Colon Carcinoma Metastatic in the Brain (tissue), 2 donors: ENCODE measurements around a stretch of chr2.

DNA sequence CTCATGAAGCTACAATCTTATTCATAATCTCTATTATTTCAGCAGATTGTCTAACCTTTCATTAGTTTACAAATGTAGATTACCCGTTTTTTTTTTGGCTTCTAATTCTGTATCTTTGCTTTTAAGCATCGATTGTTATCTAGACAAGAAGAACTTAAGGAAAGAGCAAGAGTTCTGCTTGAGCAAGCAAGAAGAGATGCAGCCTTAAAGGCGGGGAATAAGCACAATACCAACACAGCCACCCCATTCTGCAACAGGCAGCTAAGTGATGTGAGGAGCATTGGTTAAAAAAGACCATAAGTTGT, 95.3 kb upstream of the OTX1 start:
- PRO-cap, 2 experiments, result no peak in any of the 2 experiments

DNA sequence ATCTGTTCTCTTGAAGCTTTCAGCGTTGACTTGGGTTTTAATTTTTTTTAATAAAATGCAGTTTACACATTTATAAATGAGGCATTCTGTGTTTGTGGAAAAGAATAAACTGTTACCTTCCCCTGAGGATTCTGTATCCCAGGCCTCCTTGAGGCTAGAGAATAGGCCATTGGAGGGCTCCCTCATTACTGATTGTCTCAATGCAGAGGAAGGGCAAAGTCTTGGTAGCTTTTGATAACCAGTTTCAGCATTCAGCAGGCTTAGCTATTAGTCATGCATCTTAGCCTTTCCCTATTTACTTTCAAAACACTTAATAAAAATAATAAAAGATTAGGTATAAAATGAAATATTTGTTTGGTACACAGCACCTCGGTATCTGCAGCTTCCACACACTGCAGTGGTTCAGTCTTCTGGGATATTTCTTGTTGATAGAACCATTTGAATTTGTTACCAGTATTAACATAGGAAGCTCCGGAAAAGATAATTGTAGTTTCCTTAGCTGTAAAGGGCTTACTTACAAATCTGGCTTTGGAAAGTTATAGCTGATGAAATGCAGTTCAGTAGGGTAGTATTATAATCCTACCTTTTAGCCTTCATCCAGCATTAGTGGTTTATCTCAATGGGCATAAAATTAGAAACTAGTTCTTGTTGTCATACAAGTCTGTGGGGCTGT, 57.9 kb upstream of the OTX1 start:
- PRO-cap, 2 experiments, result no peak in any of the 2 experiments

DNA sequence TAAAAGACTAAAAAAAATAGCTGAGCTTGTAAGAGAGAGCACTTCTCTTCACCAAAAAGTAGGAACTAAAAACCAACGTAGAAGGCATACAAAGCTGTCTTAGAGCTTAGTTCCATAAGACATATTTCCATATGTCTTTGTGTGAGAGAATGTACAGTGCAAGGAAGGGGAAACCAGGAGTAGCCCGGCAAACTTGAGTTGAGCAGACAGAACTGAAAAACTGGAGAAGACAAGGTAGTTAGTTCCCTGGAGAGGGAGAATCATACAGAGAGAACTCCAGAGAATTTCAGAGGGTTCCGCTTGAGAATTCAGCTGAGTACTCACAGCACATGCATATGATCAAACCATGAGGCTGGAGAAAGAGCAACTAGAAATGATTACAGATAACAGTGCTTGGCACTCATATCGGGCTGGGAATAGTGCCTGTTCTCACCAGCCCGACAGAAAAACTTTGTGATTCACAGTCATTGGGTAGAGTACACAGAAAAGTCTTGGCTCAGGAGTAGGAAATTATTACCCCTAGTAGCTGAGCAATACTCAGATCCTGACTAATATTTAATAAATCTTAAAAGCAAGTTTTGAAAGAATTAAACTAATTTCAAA, 7.1 kb downstream of the WDPCP start:
- PRO-cap, 2 experiments, result no peak in any of the 2 experiments

DNA sequence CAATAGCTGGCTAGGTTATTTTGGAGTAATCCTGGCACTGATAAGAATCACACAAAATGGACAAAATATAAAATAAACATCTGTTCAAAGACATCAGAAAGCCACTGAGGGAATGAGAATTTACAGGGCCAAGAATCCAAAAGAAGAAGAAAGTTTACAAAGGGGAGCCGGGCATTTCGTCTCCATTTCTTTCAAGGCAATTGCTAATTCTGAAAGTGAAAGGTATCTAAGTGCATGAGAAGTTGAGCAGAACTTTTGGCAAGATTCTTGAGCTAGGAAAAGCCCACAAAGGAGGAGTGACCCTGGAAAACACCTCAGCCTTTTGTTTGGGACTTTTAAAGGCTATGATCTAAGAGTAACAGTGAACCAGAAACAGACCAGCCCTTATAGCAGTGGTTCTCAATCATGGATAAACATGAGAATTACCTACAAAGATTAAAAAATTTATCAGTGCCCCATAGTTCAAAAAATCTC, 87.3 kb downstream of the MDH1 start:
- PRO-cap, 2 experiments, result no peak in any of the 2 experiments

DNA sequence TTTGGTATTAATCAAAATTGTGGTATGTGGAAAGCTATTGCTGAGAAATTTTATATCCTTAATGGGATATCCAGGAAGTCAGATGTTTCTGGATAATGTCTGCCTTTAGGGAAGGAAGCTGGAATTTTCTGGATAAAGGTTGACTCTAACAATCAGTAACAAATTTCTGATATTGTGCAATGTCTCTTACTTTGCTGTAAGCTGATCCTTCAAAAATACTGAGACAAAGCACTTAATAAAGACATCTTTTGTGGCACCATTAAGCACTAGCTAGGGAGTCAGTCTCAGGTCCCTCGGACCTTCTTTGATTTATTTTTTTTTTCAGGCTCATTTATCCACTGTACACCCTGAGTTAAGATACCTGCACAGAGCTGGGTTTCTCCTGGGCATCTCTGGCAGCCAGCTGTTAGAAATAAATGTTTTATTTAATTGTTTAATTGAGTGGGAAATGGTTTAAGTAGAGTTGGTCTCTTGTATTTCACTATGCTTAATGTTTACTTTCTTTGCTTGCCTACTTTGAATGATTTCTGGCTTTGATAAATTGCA, 100.6 kb upstream of the UGP2 start:
- PRO-cap, 2 experiments, result no peak in any of the 2 experiments

- PRO-cap, 2 experiments, result no peak in any of the 2 experiments
Measured at GRCh38 chr2:63886041-63886874, 44.6 kb downstream of the UGP2 start.

- PRO-cap, 2 experiments, result no peak in any of the 2 experiments
Measured at GRCh38 chr2:64011909-64012520, 7.2 kb downstream of the VPS54 start.

GRCh38 chr2:64094774-64095427, 49.3 kb downstream of the PELI1 start:
- PRO-cap, 2 experiments, result no peak in any of the 2 experiments

DNA sequence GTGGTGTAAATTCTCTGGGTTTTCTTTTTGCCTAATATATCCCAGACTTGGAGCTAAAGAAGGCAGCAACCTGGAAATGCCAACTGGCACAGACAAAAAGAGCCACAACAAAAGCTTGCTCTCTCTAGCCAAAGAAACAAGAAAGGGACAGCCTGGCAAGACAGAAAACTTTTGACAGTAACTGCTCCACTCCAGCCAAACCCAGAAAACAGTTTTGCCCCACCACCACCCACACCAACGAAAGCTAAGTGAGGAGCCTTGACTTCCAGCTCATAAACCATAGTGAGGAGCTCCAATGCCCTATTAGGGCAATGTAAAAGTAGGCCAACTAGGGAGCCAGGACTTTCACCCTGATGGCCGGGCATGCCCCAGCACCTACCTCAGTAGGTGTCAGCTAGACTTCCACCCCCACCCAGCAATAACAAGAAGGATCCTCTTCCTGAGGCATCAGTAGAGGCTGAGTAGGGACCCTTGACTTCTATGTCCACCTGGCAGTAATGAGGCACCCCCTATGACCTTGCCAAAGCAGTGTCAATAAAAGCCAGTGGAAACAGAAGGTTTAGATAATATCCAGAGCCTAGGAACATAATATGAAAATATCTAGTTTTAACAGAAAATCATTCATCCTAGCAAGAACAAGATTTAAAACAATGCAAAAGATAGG, 35.4 kb downstream of the PELI1 start:
- PRO-cap, 2 experiments, result no peak in any of the 2 experiments

- PRO-cap, 2 experiments, result no peak in any of the 2 experiments
Measured at GRCh38 chr2:64129871-64130491, 14.2 kb downstream of the PELI1 start.

DNA sequence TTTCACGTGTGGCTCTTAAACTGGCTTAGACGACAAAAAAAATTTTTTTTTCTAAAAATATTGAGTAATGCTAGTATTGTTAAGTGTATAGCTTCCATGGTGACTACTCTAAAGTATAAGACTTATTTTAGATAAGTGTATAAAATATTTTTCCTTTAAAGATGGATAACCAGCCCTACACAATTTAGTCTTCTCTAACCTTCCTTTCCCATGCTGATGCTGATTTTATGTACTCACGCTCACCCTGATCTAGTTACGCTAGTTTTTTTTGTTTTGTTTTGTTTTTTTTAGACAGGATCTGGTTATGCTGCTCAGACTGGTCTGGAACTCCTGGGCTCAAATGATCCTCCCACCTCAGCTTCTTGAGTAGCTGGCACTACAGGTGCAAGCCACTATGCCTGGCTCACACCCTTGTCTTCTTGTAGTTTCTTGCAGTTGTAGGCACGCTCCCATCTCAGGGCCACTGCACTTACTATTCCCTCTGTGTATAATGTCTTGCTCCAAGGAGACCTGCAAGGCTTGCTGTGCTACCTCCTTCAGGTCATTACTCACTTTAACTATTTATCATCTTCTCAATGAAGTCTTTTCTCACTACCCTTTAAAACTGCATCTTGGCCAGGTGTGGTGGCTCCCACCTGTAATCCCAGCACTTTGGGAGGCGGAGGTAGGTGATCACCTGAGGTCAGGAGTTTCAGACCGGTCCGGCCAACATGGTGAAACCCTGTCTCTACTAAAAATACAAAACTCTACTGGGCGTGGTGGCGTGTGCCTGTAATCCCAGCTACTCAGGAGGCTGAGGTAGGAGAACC, 6.2 kb downstream of the PELI1 start:
- PRO-cap, 2 experiments, result no peak in any of the 2 experiments

- PRO-cap, 2 experiments, result no peak in any of the 2 experiments
Measured at GRCh38 chr2:64223128-64223595, 78.9 kb upstream of the PELI1 start.

DNA sequence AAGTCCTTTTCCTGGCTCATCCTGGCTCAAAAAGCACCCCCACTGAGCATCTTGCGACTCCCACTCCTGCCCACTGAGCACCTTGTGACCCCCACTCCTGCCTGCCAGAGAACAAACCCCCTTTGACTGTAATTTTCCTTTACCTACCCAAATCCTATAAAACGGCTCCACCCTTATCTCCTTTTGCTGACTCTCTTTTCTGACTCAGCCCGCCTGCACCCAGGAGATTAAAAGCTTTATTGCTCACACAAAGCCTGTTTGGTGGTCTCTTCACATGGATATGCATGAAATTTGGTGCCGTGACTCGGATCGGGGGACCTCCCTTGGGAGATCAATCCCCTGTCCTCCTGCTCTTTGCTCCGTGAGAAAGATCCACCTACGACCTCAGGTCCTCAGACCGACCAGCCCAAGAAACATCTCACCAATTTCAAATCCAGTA, 108.4 kb upstream of the PELI1 start:
- PRO-cap, 2 experiments, result no peak in any of the 2 experiments

- PRO-cap, 2 experiments, result no peak in any of the 2 experiments
Measured at GRCh38 chr2:64460027-64460820, 6.3 kb downstream of the LGALSL start.

- PRO-cap, 2 experiments, result no peak in any of the 2 experiments
Measured at GRCh38 chr2:64516579-64517046, 7.5 kb upstream of the AFTPH start.

- PRO-cap, 2 experiments, result peak in 1 of 2 experiments; most common plus-strand start chr2:64654264 (in 1); most common minus-strand start chr2:64654293 (in 1)
Measured at GRCh38 chr2:64654124-64654998, 648 bp upstream of the SERTAD2 start.

DNA sequence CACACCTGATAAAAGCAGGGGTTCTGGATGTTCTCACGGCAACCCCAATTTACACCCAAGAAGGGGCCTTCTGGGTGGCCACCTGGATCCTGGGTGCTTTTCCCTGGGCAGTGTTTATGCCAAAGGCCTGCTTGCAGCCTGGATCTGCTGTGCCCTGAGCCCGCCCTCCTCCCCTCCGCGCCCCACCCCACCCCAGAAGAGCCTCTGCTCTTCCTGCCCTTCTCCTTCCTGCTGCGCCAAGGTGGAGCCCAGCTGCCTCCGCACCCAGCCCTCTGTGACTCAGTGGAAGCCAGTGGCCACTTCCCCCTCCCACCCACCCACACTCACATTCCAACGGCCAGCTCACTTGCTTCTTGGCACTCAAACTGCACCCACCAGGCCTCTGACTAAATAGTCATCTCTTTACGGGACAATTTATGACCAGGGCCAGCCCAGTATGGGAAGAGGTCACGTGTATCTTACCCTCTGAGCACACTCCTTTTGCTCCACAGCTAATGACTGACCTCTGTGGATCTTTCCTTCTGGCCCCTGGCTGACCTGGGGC, 150.4 kb upstream of the SLC1A4 start:
- PRO-cap, 2 experiments, result peak in 2 of 2 experiments; most common minus-strand start position 224 of the sequence (in 1)

DNA sequence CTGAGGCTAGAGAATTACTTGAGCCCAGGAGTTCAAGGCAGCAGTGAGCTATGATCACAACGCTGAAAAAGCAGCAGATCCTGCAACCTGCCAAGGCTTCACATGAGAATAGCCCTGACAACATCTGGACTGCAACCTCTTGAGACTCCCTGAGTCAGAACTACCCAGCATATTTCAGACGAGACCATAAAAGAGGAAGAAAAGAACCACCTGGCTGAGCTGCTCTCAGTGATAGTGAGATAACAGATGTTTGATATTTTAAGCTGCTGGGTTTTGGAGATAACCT, 74.1 kb upstream of the SLC1A4 start:
- PRO-cap, 2 experiments, result no peak in any of the 2 experiments

GRCh38 chr2:64923009-64923545, 66.1 kb upstream of the SLC1A4 start:
- PRO-cap, 2 experiments, result no peak in any of the 2 experiments

- PRO-cap, 2 experiments, result no peak in any of the 2 experiments
Measured at GRCh38 chr2:64943673-64944224, 45.5 kb upstream of the SLC1A4 start.